Cardiac ventricle fibroblast (primary cell): ENCODE measurements around the genes FCRL3, SMIM42, CD1B, OR10T2, OR10R2 and OR6Y1.

DNA sequence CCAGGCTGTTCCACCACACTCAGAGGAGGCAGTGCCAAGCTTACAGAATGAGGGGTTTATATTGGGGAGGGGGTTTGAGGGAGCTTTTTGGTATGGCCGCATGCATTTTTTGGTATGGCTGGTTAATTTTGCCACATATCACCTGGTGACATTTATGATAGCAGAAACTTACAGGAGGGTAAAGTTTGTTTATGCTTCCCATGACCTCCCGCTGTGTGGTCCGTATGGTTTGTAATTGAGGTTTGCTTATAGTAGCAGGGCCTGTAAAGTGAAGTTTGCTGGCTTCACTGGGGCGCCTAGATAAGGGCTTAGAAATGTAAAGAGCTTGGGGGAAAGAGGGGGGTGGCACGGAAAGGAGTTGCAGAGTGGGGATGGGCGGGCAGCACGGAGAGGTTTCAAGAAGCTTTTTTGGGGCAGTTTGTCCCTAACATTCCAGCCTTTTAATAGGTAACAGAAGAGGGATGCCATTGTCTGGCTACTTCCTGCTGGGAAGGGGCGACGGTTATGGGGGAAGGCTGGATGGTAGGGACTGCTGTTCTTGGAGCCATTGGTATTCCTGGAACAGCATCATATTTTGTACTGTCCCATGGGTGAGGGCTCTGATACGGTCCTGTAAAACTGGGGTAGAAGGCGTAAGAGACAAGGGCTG is 135.3 kb upstream of the ETV3 start:
- RAMPAGE, long total RNA: no peak

- RAMPAGE, long total RNA: no peak
Measured at GRCh38 chr1:157497960-157498377, 54.3 kb downstream of the FCRL5 start.

GRCh38 chr1:157523989-157524602 is 28.2 kb downstream of the FCRL5 start:
- RAMPAGE, long total RNA: no peak

GRCh38 chr1:157700413-157701176 is at the start of gene FCRL3:
Gene FCRL3 (minus strand): TSS chr1:157700769.
- RAMPAGE, long total RNA: no peak

- RAMPAGE, long total RNA: no peak
Measured at GRCh38 chr1:157849482-157850007, 7.9 kb upstream of the CD5L start.

GRCh38 chr1:158014327-158015088 is 21.1 kb downstream of the KIRREL1 start:
- RAMPAGE, long total RNA: no peak

DNA sequence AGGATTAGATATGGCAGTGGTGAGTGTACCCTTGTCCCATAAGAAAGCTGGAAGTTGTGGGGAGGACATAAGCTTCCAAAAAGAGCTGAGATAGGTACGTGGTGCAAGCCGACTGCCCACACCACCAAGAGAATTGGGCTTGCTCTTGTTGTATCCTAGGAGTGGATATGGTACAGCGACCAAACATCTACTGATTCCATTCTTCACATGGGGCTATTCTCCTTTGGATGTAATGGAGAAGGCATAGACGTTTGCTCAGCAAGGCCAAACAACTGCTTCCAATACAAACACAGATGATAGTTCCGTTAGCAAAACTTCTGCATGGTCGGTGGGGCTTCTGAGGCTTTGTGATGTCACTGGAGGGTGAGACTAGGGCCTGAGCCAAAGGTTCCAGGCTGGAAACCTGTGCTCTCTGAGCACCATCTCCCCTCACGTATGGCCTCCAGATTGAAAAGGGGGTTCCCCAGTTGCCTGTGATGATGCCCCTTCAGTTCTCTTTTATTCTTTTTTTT is at the start of gene SMIM42:
TSS of gene SMIM42 (minus strand) at position 296 of the 512 bp plus-strand sequence.
- RAMPAGE, long total RNA: no peak

DNA sequence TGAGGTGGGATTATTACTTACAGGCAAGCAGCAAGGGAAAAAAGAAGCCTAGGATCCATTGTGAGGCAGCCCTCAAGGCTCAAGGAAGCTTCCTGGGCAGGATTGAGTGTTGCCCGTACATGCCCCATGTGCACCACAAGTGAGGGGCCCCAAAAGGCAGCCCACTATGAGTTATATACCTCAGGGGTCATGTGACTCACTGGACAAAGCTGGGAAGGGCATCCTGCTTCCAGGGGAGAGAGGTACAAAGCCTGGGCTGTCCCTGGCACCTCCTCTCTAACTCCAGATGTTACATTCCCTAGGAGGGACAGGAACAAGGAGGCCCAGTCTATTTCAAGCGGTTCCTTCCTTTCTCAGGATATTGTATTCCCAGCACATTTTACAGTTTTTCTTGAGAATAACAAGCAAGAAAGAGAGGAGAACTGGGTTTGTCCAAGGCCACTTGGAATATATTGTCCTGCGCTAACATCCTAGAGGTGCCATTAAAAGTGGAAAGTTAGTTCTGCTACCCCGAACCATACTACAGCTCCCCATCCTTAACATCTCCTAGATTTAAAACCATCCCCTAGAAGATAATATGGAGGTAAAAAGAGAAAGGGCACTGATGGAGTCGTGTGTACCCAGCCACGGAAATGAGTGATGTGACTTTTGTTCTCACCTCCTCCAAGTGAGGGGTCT is 18.8 kb upstream of the SMIM42 start:
- RAMPAGE, long total RNA: no peak

- RAMPAGE, long total RNA: no peak
Measured at GRCh38 chr1:158331431-158331876, at the start of gene CD1B. Gene CD1B (minus strand): TSS chr1:158331531.

DNA sequence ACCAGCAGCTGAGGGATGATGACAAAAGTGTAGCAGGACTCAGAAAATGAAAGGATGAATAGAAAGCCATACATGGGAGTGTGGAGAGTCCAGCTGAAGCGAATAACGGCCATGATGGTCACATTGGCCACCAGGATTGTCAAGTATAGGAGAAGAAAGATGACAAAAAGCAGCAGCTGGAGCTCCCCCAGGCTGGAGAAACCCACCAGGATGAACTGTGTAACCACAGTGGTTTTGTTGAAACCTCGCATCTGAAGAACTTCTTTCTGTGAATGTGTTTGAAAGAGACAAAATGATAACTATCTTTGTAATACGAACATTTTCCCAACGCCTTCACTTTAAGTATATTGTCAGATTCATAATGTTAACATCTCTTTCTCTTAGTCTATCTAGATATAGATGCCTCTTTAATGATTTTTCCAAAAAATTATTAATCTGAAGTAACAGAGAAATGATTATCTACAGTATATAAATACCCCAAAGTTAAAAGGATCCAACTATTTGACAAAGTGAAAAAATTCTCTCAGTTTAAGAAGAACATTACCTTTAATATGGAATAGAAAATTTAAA is at the start of gene OR10T2:
TSS of gene OR10T2 (minus strand) at position 251 of the 570 bp plus-strand sequence.
- RAMPAGE, long total RNA: no peak

DNA sequence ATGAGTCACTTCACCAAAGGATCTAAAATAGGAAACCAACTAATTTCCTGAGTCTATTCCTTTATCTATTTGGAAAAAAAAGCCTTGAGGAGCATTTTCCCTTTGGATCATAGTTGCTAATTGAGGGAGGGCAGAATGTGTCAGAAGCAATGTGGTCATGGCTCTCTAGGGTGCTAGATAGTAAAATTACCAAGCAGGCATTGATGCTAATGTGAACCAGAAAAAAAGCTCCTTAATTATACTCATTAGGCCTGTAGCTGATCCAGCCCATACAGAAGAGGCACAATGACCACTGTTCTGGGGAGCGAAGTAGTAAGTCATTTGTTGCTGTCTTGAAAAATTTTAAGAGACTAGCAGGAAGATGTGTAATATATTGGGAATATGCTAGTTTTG is at the start of gene OR10R2:
TSS of gene OR10R2 (plus strand) at position 180 of the 393 bp plus-strand sequence.
- RAMPAGE, long total RNA: no peak

GRCh38 chr1:158554282-158554838 is at the start of gene OR6Y1:
Gene OR6Y1 (minus strand): TSS chr1:158554405.
- RAMPAGE, long total RNA: no peak

DNA sequence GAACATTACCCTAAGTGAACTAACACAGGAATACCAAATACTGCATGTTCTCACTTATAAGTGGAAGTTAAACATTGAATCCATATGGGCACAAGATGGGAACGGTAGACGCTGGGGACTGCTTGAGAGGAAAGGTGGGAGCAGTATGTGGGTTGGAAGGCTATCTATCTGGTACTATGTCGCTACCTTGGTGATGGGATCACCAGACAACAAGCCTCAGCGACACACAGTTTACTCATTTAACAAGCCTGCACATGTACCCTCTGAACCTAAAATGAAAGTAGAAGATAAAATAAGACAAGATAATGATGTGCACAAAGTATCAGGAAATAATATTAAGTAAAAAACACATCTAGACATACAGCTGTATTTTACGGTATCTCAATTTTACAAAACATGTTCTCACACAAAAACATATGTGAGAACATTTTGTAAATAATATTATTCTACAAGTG is 855 bp downstream of the PYHIN1 start:
- RAMPAGE, long total RNA: no peak

- RAMPAGE, long total RNA: no peak
Measured at GRCh38 chr1:159005333-159006439, 3.1 kb upstream of the PYDC5 start.

- RAMPAGE, long total RNA: no peak
Measured at GRCh38 chr1:159012336-159012886, 2.7 kb downstream of the IFI16 start.

GRCh38 chr1:159053189-159054116 is 23.1 kb downstream of the AIM2 start:
- RAMPAGE, long total RNA: no peak

- RAMPAGE, long total RNA: no peak
Measured at GRCh38 chr1:159602620-159602912, 14.9 kb downstream of the APCS start.

GRCh38 chr1:159705689-159706090 is 8.7 kb downstream of the CRP start:
- RAMPAGE, long total RNA: no peak

GRCh38 chr1:159779004-159779445 is 1.7 kb upstream of the DUSP23 start:
- RAMPAGE, long total RNA: no peak

GRCh38 chr1:159867609-159868155 is 5.2 kb upstream of the VSIG8 start:
- RAMPAGE, long total RNA: no peak